ENCODE measurements around a stretch of chr15.

- RRBS, result 95% methylated on average over 11 of the region's 46 CpGs
Measured at GRCh38 chr15:93065894-93066594, 23.0 kb downstream of the RGMA start.

DNA sequence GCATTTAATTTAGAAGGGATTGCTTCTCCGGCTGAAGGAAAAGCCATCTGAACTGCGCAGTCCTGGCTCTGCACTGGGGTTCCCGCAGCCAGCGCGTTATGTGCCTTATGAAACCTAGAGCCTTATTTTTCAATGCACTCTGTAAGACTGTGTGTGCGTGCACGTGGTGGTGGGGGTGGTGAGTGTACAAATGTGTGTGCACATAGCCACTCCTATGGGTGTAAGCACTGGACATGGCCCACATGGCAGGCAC, 427.7 kb upstream of the MCTP2 start:
- RRBS, result 69% methylated on average over 1 of the region's 7 CpGs

- RRBS, result no CpG with 5 or more reads among the region's 5 CpGs
Measured at GRCh38 chr15:94272351-94272550, 40.9 kb downstream of the MCTP2 start.

DNA sequence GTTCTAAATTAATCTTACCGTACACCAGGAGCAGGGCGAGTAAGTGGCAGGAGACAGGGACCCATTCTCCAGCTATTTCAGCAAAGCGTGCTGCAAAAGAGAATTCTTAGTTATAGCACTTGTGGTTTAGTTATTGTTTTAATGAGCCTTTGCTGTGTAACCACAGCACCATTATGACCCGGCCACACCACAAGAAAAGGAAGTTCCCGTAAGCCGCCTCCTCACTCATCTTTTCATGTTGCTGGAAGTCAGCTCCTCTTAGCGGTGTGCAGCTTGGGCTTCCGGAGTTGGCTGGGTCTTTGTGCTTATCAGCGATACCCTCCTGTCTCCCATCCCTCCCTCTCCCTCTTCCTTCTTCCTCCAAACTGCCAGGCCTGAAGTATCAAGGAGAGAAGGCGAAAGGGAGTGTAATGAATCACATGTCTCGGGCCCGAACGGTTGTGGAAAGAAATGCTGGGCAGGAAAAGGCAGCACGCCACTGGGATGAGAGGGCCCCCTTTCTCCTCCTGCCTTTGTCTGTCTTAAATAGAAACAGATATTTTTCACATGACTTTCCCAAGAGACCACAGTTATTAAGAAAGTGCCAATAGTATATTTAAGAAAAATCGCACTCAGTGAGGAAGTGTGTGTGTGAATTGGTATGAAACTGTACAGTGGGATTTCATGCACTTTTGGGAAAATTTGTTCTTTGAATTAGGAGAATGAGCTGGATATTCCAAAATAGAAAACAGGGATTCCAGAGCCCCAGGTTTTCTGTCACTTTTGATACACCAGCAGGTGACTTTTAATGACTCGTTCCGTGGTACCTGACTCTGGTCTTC, 353.6 kb downstream of the MCTP2 start:
- RRBS, result 39% methylated on average over 4 of the region's 17 CpGs

DNA sequence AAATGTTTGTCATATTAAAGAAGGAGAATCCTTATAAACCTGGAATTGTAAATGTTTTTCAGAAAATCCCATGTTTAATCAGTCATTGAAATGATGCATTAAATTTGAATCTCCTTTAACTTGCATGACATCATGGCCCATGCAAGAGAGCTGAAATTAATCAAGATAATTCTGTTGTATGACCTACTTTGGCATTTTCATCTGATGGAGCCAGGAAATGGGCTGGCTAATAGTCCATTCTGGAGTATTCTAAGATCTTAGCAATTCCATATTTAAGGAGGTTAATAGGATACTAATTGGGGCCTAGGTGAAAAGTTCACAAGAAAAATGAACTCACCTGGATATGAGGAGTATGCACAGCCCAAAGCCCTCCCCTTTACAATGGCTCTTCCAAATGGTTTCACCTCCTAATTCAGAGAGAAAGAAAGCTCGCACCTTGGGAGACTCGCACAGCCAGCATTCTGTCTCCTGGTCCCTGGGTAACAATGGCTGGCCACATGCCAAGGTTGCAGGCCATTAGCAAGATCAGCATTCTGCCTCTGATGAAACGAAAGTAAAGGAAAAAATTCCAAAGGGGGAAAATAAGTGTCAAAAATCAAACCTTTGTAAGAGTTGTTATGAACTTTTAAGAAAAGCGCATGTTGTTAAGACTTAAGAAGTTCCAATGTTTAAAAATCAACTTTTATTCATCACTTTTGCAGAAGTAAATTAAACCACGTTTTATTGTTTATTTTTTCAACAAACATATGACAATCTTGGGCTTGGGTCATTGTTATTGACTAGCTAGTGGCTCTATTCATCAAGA, 786.5 kb downstream of the MCTP2 start:
- RRBS, result no CpG with 5 or more reads among the region's 5 CpGs

GRCh38 chr15:95018757-95019620, 787.6 kb downstream of the MCTP2 start:
- RRBS, result no CpG with 5 or more reads among the region's 10 CpGs

DNA sequence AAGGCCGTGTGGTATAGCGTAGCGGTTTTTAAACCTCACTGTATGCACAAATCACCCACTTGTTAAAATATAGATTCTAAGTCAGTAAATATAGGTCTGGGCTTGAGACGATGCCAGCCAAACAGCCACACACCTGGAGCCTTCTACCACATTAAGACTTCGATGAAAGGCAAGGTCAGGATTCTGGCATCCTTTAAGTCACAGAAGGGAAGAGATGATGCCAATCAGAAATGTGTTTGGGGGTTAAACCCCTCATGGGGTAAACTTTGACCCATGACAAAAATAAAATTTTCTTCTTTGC, 848.3 kb downstream of the MCTP2 start:
- RRBS, result no CpG with 5 or more reads among the region's 5 CpGs

DNA sequence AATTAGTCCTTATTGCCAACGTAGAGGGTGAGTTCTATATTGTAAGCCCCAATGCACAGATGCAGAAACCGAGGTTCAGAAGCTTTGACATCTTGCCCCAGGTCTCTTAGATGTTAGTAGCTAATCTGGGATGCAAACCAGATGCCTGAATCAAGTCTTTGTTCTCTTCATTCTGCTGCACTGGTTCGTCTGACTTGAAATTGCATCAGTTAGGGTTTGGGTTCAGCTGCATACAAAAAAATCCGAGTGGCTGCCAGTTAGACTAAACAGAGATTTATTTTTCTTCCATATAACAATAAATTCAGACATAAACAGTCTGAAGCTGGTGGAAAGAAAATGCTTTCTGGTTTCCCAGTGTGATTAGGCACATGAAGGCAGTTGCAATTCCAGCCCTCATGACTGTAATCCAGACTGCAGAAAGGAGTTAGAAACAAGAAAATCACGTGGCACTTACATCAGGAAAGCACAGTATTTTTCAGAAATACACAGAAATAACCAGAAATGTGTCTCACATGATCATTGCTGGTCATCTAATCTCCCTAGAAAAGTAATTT, 930.7 kb downstream of the MCTP2 start:
- RRBS, result no CpG with 5 or more reads among the region's 5 CpGs

- RRBS, result no CpG with 5 or more reads among the region's 6 CpGs
Measured at GRCh38 chr15:95278843-95279402, 1047.6 kb downstream of the MCTP2 start.

GRCh38 chr15:95327661-95327959, 1002.9 kb upstream of the NR2F2 start:
- RRBS, result no CpG with 5 or more reads among the region's 10 CpGs

GRCh38 chr15:95478068-95478571, 852.4 kb upstream of the NR2F2 start:
- RRBS, result no CpG with 5 or more reads among the region's 2 CpGs

DNA sequence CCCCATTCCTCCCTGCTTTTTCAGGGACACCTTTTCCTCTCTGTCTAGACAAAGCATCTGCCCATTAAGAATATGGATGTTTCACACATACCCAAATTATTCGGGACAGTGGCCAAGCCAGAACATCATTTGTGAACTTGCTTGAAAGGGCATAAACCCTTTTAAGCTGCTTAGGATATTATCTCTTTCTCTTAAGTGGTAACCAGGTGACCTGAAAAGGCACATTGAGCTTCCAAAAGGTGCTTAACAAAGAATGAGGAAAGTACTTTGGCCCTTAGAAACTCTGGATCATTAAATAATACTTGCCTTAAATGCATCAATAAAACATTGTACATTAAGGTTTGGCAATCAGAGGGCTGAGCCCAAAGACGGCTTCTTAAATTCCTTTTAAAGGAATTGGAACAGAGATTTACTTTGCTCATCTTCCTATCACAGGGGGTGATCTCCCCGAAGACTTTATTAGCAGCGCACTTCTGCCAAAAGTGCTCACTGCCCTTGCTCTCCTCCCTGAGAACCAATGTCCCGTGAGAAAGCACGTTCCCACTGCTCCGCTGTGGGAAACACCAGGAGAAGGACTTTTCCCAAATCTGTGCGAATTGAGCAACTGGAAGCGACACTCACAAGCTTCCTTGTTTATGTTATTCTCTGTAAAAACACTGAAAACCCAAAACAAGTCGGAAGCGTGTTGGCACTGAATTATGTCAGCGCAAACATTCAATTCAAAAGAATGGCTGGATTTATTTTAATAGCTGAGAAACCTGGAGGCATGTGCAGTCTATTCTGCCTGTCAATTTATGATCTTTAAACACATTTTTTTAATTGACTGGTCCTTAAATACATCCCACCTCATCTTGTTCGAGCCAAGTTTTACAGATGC, 670.9 kb upstream of the NR2F2 start:
- RRBS, result no CpG with 5 or more reads among the region's 13 CpGs

GRCh38 chr15:95872101-95872471, 458.4 kb upstream of the NR2F2 start:
- RRBS, result no CpG with 5 or more reads among the region's 6 CpGs

- RRBS, result no CpG with 5 or more reads among the region's 6 CpGs
Measured at GRCh38 chr15:95972228-95972720, 358.2 kb upstream of the NR2F2 start.

DNA sequence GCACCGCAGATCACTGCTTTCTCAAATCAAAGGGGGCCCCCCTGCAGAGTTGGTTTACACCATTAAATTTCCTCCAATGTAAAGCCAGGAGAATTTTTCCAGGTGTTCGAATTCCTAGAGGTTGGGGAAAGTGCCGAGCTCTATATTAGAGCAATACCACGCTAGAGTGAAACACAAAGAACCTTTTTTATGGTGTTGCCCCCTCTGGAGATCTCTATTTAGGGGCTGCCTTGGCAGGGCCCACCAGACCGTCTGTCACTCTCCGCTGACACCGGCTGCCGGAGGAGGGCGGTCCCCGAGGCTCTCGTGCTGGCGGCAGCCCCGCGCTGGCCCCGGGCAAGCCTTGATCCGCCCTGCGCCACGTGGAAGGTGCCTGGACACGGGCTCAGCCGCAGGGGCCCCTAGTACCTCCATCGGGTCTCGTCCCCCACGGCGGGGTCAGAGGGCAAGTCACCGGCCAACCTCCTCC, 277.8 kb upstream of the NR2F2 start:
- RRBS, result 24% methylated on average over 8 of the region's 25 CpGs

- RRBS, result 64% methylated on average over 6 of the region's 38 CpGs
Measured at GRCh38 chr15:96053206-96054393, 276.9 kb upstream of the NR2F2 start.

DNA sequence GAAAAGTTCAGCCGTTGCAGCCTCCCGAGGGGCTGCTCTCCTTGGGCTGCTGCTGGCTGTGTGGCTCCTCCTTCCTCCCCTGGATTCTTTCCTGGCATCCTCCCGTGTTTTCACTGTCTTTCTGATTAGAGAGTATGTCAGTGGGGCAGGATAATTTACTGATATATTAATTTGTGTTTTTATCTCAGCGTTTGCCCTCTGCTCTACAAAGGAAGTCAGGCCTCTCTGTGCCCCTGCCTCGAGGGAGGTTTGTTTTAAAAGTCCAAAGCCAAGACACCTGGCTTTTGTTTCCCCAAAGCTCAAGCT, 150.3 kb upstream of the NR2F2 start:
- RRBS, result no CpG with 5 or more reads among the region's 5 CpGs

GRCh38 chr15:96181389-96182300, 148.9 kb upstream of the NR2F2 start:
- RRBS, result no CpG with 5 or more reads among the region's 12 CpGs

DNA sequence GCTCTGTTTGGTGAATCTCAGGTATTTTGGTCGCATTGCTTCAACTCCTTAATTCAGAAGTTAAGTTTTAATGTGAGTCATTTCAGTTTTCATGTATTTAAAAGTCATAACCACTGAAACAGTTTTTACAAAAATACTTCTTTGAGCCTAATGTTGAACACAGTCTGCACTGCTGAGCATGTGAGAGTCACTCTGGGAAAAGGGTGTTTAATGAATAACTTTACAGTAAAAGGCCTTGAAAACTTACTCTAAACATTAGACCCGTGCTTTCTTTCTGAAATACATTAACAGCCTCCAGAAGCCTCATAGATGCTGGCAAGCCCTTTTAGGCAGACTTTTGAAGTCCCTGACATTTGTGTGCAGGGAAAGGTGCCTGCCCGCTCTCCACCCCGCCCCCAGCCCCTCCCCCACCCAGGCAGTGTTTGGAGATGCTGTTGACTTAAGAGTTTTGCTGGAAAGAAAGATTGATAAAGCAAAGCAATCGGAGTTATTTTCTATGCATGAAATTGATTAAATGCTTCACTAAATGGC, 68.9 kb upstream of the NR2F2 start:
- RRBS, result no CpG with 5 or more reads among the region's 5 CpGs